Frontal cortex (tissue), 2 donors: ENCODE measurements around a stretch of chr21.

- RAMPAGE, long total RNA = no peak
Measured at GRCh38 chr21:43369807-43370958, 56.7 kb downstream of the SIK1 start.

GRCh38 chr21:43463344-43463872 is 36.5 kb upstream of the SIK1 start:
- RAMPAGE, long total RNA = no peak

DNA sequence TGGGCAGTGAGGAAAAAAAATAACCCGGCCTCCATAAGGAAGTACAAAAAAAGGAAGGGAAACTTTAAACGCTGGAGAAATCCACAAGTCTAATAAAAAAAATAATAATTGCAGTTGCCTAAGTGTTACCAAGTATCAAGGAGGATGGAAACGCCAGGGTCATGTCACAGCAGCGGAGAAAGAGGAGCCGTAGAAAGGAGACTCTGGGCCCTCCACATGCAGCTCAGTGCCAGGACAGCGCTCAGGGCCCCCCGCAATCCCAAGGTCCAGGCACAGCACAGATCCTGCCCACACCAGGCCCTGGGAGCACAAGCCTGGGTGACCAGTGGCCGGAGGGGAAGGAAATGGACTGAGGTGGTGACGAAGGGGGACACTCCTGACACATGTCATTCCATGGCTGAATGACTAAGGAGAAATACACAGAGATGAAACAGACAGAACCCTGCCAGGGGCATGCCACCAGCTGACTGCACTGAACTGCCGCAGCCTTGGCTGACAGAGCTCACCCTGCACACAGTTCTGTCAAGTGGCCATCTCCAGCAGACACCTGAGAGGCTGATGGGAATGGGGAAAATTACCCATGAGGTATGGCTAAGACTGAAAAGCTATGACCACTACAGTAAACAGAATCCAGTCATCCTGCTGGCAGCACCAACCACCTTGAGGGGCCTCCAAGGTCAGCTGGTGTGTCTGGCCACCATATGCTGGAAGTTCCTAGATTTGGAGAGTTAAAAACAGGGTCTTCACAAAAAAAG is 38.2 kb downstream of the H2BC12L start:
- RAMPAGE, long total RNA = no peak

GRCh38 chr21:43711261-43711468 is 7.8 kb upstream of the PDXK start:
- RAMPAGE, long total RNA = no peak

DNA sequence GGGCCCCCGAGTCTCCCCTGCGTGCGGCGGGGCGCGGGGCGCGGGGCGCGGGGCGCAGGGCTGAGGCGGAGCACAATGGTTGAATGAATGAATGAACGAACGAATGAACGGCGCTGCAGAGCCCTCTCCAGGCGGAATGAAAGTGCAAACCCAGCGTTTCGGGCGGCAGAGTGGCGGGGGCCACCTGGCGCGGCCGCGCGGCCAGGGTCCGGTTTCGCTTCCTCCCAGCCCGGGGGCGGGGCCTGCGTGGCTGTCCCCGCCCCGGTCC is 192 bp upstream of the PDXK start:
- RAMPAGE, long total RNA = no peak

GRCh38 chr21:43721944-43722808 is 3.2 kb downstream of the PDXK start:
- RAMPAGE, long total RNA = no peak

- RAMPAGE, long total RNA = no peak
Measured at GRCh38 chr21:43729114-43729647, 10.3 kb downstream of the PDXK start.

DNA sequence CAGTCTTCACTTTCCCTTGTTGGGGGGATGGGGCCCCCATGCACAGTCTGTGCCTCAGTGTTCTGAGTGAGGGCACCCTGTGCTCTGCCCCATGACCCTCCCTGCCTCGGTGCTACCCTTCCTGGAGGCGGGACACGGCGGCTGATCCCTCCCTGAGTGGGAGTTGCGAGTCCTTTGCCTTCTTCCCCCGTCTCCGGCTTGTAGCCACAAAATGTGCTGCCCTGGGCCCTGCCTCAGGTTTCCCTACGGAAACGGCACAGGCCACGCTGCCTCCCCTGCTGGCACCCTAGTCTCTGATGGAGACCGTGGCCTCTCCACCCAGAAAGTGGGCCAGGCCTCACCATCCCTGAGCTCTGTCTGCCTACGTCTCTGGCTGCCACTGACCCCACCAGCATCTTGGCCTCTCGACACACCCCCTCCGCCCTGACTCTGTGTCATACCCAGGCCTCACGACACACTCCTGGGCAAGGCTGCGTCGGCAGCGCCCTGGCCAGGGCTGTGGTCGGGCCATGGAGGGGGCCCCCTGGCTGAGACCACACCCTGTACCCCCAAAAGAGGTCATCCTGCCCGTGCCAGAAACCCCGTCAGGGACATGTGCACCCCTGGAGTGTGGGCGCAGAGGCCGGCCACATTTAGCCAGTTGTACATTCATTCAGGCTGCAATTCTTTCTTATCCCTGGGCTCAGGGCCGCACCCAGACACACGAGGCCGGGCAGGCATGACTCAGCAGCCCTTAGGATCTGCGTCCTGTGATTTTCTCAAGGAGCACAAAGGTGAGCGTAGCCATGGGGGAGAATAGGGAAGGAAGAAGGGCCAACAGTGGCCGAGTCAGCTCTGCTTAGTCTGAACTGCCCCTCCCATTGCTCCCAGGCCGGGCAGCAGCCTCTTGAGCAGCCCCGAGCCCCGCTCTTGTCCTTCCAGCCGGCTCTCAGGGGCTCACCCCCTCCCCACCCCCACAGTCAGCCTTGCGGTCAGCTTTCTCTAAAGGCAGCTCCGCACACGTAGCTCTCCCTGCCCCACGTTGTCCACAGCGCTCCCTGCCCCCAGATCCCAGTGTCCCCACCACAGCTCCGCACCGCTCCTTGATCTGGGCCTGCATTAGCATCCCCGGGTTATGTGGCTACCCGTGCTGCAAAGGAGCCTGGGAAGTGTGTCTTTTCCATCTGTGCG is 8.1 kb downstream of the CSTB start:
- RAMPAGE, long total RNA = no peak

- RAMPAGE, long total RNA = no peak
Measured at GRCh38 chr21:43778498-43779512, 2.7 kb upstream of the CSTB start.

DNA sequence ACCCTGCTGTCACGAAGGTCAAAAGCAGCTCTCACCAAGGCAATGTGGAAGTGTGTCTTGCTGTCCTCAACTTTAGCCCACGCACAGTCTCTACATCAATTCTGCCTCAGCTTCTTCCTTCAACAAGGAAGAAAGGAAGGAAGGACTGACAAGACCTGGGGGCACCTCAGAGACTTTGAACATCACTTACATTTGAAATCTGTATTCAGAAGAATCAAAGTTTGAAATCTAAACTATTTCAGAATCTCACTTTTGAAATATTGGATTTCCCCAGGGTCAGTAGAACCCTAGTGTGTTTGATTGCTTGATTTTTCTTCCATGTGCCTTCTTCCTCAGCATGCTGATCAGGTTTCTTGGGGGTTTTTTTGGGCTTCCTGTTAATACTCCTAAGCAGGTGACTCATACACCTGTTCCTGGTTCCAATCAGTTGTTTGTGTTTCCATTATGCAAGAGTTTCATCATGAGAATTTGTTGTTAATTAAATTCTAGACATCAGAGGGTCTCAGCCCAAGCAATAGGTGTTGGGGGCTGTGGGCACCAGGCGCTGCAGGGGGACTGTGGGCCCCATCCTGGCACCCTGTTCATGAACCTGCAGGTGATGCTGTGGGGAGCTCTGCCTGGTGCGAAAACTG is 6.6 kb upstream of the CSTB start:
- RAMPAGE, long total RNA = no peak

- RAMPAGE, long total RNA = no peak
Measured at GRCh38 chr21:43790188-43790725, 880 bp downstream of the RRP1 start.

GRCh38 chr21:43861389-43862036 is 3.5 kb upstream of the AGPAT3 start:
- RAMPAGE, long total RNA = no peak

DNA sequence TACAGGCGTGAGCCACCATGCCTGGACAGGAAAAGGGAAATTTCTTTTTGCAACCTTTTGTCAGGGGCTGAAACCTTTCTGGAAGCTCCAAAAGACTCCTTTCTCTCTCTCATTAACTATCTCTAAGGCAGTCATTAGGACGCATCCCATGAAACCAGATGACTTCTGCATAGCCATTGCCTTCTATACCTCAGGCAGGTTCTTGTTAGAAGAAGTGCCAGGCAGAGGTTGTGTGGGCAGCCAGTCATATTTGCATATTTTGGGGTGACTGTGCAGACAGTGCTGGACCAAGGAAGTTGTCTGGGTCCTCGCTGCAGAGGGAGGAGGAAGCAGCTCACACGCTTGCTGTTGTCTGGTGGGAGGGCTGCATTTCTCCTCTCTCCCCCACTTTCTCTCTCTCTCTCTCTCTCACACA is 72.7 kb downstream of the AGPAT3 start:
- RAMPAGE, long total RNA = no peak

GRCh38 chr21:43938693-43939471 is 73.2 kb upstream of the TRAPPC10 start:
- RAMPAGE, long total RNA = no peak

DNA sequence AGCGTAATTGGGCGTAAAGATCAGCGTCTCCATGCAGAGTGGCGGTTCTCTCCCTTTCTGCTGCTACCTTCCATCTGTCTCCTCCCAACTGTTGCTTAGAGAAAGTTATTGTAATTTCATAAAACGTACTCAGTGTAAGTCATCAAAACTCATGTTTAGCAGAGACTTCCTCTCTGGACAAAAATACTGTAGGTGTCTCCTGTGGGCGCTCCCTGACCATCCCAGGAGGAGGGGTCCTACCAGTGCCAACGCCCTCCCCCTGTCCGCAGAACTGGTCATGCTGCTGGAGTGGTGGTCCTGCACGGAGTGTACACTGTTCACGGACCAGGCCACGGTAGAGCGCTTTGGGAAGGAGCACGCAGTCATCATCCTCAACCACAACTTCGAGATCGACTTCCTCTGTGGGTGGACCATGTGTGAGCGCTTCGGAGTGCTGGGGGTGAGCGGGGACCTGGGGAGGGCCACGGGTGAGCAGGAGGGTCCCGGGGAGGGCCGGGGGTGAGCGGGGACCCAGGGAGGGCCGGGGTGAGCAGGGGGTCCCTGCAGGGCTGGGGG is 44.4 kb upstream of the TRAPPC10 start:
- RAMPAGE, long total RNA = no peak

GRCh38 chr21:43983207-43984239 is 28.6 kb upstream of the TRAPPC10 start:
- RAMPAGE, long total RNA = no peak

GRCh38 chr21:44012590-44012924 is 448 bp downstream of the TRAPPC10 start:
- RAMPAGE, long total RNA = no peak

DNA sequence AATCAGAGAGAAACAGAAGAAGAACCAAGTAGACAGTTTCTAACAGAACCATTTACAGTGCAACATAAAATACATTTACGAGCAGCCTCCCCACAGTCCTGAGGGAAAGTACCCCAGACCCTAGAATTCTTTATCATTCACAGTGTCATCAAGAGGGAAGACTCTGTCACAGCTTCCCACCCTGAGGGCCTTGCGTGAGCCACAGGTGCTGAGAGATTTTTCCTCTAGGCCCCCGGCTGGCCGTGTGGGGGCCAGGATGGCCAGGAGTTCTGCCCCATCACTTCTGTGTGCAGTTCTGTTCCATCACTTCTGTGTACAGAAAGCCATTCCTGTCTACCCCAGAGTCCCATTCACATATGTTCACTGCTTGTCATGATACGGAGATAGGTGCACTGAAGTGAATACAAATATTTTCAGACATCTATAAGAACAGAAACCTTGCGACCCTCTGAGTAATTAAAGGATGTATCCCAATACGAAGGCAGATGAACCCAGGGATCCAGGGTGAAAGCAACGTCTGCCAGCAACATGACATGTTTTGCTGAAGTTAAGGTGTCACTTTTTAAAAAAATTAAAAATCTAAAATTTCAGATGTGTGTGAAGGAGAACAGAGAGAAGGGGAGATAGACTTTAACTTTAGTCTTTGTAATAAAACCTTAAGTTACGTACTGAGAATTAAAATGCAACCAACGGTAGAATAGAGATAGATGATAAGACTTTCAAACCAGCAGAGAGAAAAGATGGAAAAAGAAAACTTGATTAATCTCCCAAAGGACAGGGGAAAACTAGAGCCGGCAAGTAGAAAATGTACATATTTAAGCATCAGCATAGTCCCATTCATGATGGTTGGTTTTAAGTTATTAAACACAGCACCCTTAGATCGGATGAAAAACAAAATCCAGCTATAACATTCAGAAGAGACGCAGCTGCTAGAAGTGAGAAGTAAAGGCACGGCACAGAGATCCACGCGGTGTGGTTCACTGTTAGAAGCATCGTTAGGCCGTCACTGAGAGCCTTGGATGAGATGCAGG is 24.4 kb downstream of the TRAPPC10 start:
- RAMPAGE, long total RNA = no peak

DNA sequence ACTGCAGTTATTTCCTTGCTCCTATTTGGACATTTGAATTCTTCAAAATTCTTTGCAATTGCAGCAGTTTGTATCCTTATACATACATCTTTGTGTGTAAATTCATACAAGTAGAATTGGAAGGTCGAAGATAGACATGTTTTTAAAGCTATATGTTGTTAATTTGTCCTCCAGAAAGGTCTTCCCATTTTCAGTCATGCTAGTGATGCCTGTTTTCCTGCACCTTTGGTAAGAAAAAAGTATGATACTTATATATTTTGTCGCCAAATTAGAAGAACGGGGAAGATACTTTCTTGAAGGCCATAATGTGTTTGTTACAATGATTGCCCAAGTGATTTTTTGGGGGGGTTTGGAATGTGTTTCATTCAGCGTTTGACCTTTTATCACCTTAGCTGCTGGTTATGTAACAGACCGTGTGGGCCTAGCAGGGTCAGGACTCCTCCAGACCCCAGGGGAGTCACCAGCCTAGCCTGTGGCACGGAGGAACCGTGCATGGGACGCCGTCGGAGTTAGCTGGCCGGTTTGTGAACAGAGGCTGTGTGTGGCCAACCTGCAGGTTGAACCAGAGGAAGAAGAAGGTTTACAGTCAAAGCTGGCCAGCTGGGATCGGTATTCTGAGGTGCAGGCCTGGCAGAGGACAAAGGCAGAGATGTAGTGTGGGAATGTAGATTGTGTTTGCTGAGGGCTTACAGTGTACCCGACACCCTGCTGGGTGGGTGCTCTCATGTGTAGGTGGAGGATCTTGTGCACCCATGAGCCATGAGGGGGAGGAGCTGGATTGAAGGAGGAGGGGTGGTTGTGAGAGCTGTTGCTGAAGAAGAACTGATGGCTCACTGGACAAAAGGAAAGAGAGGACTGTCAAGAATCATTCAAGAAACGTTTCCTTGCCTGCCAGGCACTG is 40.3 kb upstream of the PWP2 start:
- RAMPAGE, long total RNA = no peak

DNA sequence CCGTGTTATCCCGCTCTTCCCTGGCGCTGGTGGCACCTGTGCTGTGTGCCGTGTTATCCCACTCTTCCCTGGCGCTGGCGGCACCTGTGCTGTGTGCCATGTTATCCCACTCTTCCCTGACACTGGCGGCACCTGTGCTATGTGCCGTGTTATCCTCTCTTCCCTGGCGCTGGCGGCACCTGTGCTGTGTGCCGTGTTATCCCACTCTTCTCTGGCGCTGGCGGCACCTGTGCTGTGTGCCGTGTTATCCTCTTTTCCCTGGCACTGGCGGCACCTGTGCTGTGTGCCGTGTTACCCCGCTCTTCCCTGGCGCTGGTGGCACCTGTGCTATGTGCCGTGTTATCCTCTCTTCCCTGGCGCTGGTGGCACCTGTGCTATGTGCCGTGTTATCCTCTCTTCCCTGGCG is 18.5 kb upstream of the PWP2 start:
- RAMPAGE, long total RNA = no peak